Parietal lobe (tissue), 2 donors: Measurements from ENCODE around the genes VIL1, CRYBA2 and IHH.

DNA sequence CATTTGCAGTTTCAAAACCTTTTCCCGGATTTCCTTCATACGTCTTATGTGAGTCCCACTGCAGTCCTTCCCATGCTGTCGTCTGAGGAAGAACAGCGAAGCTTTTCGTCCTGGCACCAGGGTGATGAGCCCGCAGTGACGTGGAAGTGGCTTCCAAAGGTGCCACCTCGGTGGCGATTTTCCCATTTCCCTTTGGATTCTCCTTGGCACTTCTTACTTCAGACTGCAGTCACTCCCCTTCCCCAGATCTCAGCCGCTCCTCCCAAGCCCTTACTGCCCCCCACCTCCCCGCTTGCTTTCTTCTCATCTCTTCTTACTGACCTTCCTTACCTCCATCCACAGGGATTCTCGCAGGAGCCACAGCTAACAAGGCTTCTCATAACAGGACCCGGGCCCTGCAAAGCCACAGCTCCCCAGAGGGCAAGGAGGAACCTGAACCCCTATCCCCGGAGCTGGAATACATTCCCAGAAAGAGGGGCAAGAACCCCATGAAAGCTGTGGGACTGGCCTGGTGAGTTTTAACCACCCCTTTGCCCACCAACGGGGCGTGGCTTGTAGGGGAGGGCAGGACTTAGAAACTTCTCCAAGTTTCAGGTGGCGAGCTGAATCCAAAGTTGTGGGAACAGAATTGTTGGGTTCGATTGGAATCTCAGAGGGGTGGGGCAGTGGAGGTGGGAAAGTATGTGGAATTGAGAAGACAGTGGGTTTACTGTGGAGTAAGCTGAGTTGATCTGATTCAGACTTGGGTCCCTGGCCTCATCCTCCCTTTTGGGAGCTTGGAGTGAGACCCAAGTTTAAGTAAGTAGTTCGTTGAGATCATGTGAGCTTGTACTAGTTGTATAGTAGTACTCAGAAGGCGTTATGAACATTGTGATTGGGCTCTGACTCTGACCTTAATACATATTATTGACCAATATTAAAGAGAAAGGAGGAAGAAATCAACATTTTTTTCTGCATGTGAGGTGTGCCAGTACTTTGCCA is 1.0 kb downstream of the PNKD start:
- RAMPAGE, long total RNA = no peak

GRCh38 chr2:218285220-218285895 is 6.9 kb downstream of the TMBIM1 start:
- RAMPAGE, long total RNA = no peak

- RAMPAGE, long total RNA = no peak
Measured at GRCh38 chr2:218289464-218290709, 2.4 kb downstream of the TMBIM1 start.

- RAMPAGE, long total RNA = no peak
Measured at GRCh38 chr2:218294511-218294999, 2.3 kb upstream of the TMBIM1 start.

DNA sequence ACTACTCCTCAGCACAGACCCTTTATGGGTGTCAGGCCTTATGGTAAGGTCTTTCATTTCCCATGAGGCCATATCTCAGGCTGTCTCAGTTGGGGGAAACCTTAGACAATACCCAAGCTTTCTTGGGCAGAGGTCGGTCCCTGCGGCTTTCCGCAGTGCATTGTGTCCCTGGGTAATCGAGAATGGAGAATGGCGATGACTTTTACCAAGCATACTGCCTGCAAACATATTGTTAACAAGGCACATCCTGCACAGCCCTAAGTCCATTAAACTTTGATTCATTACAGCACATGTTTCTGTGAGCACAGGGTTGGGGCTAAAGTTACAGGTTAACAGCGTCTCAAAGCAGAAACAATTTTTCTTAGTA is 19.5 kb upstream of the TMBIM1 start:
- RAMPAGE, long total RNA = no peak

- RAMPAGE, long total RNA = no peak
Measured at GRCh38 chr2:218370167-218371582, 11.4 kb upstream of the SLC11A1 start.

GRCh38 chr2:218392593-218393624 is 6.8 kb upstream of the CTDSP1 start:
- RAMPAGE, long total RNA = no peak

DNA sequence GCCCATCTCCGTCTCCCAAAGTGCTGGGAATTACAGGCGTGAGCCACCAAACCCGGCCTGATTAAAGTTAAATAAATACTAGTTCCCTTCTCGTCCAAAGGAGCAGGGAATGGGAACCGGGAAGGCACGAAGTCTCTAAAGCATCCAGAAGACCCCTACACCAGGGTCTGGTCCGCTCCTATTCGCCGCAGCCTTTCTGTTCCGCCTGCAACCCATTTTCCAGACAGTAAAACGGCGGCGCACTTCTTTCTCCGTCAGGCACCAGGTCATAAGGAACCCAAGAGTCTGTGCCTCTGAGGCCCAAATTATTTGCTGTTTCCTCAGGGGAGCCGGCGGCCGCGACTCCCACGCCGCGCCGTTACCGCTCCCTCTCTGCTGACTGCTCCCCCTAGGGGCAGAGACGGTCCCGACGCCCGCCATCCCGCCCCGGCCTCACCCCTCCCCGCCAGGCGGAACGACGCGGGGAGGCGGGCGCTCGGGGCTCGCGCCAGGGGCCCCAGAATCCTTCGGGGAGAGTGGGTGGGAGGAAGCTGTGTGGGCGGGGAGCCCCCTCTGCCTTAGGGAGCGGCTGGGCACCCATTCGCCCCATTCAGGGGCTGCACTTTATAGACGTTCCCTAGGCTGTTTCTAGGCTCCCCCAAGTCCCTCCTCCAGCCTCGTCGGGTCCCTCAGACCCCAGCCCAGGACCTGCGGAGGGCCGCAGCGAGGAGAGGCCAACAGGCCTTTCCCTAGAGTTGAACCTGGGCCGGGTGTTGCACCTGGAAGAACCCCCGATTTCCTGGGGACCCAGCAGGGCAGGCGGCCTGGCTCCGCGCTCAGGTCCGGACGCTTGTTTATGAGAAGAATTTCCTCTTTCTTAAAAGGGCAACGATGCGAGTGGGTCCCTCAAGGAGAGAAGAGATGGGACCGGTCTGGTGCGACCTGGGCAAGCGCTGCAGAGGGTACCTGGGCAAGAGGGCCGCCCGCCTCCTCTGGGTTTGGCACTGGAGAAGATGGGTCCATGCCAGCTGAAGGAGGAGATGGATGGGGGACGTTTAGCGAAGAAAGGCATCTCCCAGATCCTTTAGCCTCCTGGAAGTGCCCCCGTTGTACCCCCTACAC is 3.6 kb upstream of the CTDSP1 start:
- RAMPAGE, long total RNA = no peak

GRCh38 chr2:218406997-218407717 is 7.5 kb downstream of the CTDSP1 start:
- RAMPAGE, long total RNA = no peak

- RAMPAGE, long total RNA = no peak
Measured at GRCh38 chr2:218418679-218419290, at the start of gene VIL1. VIL1 (plus strand) TSS chr2:218419123.

GRCh38 chr2:218638315-218639105 is 20.9 kb downstream of the ZNF142 start:
- RAMPAGE, long total RNA = no peak

GRCh38 chr2:218665673-218666415 is 6.0 kb downstream of the RNF25 start:
- RAMPAGE, long total RNA = no peak

GRCh38 chr2:218679048-218679476 is 7.2 kb downstream of the STK36 start:
- RAMPAGE, long total RNA = no peak

- RAMPAGE, long total RNA = no peak
Measured at GRCh38 chr2:218744927-218745586, 34.4 kb downstream of the TTLL4 start.

DNA sequence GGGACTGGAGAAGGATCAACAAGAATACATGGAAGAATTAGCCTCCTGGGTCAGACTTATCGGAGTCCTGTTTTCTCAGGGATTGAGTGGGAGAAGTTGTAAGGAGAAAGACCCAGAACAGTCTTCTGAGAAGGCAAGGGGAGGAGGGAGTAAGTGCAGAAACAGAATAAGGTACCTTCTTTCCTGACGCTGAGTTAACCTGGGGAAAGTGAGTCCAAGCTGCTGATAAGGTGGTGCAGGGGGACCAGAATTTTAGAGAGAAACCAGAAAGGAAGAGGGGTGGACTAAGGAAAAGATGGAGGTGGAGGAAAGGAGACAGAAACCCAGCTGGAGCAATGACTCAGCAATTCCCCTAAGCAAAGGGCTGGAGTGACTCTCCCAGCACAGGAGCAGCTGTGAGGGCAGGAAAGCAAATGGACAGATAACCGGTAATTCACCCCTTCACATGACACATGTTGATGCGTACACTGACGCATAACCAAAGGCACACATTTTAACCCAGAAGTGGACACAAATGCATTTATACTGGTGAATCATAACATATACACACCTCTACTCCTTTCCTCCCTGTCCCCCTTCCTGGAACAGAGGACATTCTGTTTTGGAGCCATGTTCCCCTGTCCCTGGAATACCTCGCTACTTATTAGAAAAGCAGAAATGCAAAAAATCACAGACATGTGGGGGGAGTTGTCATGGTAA is 4.5 kb downstream of the CDK5R2 start:
- RAMPAGE, long total RNA = no peak

DNA sequence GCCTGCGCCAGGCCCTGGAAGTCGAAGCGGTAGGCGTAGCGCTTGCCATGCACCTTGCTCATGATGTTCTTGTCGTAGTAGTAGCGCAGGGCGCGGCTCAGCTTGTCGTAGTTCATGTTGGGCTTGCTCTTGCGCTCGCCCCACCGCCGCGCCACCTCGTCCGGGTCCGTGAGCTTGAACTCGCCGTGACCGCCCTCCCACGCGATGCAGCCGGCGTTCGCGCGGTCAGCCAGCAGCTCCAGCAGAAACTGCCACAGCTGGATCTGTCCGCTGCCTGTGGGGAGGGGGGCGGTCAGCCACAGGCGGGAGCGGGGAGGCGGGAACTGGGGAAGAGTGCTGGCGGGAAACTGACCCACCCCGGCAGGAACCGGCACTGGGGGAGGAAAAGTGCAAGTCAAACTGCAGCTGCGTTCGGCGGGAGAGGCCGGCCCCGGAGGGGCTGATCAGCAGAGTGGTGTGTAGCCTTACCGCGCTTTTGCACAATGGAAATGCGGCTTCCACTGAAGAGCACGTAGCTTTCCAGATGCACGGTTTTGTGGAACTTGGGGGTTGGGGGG is 2.9 kb downstream of the FEV start:
- RAMPAGE, long total RNA = no peak

DNA sequence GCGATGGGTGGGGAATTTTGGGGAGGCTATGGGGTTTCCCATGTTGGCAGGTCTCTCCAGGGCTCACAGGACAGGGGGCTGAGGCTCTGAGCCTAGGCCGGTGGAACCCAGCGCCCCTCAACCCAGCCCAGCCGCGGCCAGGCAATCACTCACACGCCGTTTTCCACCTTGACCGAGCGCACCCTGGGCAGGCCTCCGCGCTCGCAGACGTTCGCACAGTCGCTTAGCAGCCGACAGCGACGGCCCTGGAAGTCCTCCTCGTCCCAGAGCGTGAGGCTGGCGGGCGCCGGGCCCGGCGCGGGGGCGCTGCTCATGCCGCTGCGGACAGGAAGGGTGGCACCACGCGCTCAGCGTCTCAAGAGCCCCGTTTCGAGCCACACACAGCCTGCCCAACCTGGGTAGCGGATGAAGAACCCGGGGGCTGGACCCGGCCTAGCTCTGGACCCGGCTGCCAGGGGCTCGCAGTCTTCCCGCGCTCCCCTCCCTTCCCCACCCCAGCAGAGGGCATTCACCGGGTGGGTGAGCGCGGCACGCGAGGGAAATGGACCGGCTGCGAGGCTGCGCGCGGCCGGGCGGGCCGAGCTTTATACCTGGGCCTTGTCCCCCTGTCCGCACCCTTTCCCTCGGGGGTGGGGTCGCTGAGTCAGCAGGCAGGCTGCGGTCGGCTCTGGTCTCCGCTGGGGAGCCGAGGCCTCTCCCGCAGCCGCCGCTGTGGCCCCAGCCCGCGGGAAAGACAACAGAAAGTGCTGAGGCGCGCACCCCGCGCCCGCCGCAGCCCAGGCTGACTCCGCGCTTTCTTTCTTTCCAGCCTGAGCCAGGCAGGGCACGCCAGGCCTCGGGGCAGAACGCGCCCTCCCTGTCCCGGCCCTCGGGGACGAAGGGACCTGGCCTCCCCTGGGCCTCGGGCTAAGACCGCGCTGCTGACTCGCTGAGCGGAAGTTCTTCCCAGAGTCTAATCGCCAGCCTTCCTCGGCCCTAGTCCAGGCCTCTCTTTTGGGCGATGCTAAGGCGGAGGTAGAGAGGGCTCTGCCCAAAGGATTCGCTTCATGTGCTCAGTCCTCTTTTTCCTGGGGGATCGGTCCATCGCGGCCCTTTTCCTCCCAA is at the start of gene CRYBA2:
Gene CRYBA2 (minus strand): TSS at position 560 of the 1,104 bp plus-strand sequence.
- RAMPAGE, long total RNA = no peak

DNA sequence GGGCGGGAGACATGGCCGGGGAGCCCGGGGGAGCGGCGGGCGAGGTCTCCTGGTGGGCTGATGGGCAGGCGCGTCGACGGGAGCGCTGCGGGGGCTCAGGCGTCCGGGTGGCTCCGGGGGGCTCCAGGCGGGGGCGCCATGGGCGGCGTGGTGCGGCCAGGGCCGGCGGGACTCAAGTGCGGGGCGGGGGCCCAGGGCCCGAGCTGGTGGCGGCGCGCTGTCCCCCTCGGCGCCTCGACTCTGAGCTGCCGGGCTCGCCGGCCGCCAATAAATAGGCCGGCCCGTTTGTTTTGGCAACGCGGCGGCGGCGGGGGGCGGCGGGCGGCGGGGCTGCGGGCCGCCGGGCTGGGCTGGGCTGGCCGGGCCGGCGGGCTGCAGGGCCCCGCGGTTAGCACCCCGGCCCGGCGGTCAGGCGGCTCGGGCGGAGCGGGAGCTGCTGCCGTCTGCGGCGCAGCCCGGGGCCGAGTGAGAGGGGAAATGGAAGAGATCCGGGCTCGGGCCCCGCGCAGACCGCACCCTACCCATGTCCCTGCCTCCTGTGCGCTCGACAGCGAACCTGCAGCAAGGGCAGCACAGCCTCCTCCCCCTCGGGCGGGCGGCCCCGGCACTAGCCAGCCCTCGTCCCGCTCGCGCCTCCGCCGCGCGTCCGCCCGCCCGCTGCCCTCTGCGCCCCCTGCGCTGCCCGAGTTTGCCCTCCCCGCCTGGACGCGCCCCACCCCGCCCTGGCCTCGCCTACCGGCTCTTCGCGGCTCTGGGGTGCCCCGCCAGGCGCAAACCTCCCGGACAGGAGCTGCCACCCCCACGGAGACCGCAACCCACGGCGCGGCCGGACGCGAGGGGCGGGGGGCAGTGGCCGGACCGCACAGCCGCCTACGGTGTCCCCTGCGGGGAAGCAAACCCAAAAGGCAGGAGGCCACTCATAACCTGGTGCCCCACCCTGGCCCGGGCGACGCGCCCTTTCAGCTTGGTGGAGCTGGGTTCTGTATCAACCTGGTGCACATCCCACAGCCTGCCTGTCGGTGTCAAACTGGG is at the start of gene IHH:
Gene IHH (minus strand): TSS at position 467 of the 1,032 bp plus-strand sequence.
- RAMPAGE, long total RNA = no peak

DNA sequence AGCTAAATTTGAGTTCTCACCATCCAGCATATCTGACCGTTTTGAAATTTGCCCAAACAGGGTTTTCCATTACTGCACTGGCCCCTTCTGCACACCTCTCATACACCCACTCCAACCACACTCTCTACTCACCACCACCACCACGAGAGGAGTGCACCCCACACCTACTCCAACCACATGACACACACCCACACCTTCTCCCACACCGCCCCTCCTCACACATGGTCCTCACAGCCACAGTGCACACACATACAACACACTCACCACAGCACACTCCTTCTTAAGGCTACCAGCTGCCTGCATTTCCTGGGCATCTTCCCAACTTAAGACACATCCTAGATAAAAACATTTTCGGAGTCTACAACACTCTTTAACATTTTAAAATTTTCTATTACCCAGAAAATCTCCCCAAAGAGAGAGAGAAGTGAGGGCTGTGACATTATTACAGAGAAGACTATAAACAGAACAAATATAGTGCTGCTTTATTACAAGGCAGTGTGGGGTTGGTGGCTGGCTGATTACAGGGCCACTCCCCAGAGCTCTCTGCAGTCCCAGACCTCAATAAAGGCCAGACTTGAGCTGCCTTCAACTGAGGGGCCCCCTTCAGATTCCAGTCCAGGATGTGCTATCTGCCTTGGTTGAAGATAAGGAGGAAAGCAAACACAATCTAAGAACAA is 36.1 kb downstream of the NHEJ1 start:
- RAMPAGE, long total RNA = no peak

GRCh38 chr2:219127026-219127458 is 33.6 kb downstream of the NHEJ1 start:
- RAMPAGE, long total RNA = no peak